Peritoneum (tissue), 1 donor: ENCODE measurements around the genes LHFPL7 and TPST2.

DNA sequence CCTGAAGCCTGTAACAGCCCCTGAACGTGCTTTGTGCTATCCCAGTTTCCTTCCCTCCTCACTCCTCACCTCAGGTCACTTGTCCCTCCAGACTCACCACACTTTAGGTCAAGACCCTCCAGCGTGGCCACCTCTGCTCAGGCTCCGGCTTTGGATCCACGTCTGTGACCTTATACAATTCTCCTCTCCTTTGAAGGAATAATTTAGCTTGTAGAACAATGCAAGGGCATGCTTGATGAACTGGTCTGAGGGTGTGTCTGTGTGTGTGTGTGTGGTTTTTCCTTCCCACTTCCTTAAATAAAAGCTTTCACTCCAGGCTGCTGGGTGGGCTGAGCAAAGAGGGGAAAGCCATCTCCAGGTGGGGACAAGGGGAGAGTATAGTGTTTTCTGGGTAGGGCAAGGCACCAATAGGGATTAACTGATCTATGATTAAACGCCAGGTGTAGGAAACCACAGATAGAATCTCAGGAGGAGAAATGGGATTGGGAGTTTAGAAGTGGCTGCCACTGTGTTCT is at the start of gene LHFPL7:
TSS of gene LHFPL7 (minus strand) at position 220 of the 515 bp plus-strand sequence.
- PRO-cap = no peak

- PRO-cap = no peak
Observed at GRCh38 chr22:24996444-24997391, 44.2 kb downstream of the KIAA1671 start.

GRCh38 chr22:25109467-25110637 is 89.8 kb upstream of the CRYBB3 start:
- PRO-cap = no peak

GRCh38 chr22:25111661-25112076 is 88.0 kb upstream of the CRYBB3 start:
- PRO-cap = no peak

DNA sequence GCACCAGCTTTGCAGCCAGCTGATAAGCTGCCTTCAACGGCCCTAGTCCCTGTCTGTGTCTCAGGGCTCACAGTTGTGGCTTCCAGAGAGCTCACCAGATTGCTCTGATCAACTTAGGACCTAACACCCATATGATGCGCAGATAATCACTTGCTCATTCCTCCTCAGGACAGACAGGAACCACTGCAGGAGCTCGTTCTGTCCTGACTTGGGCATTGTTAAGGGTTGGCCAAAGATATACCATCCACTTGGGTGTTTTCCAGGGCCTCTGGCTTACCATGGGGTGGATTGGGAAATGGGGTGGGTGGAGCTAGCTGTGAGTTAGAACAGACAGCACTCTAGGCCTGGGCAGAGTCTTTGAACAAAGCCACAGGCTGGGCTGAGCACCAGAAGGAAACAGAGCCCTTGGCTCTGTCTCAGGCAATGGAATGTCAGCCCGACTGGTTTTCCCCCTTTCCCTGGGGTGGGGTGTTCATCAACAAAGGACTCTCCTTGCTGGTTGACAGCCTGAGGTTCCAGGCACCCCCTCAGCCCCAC is 45.4 kb upstream of the CRYBB3 start:
- PRO-cap = no peak

- PRO-cap = no peak
Observed at GRCh38 chr22:25179021-25179682, 20.5 kb upstream of the CRYBB3 start.

DNA sequence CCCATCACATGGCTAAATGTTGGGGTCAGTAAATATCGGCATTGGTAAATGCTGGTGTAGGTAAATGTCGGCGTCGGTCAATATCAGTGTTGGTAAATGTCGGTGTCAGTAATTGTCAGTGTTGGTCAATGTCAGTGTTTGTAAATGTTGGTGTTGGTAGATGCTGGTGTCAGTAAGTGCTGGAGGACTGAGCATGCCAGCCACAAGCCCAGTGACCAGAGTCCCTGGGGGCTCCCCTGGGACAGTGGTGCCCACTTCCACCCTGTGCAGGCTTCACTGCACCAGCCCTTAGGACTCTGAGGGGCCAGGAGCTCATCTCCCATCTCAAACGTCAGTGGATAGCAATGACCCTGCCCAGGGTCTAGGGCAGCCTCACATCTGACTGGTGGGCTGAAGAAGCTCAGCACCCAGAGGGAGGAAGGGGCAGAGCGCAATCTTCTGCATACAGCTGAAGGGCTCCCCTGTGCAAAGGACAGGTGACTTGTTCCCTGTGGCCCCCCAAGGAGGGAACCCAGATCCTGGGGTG is 138.1 kb downstream of the CRYBB2 start:
- PRO-cap = no peak

DNA sequence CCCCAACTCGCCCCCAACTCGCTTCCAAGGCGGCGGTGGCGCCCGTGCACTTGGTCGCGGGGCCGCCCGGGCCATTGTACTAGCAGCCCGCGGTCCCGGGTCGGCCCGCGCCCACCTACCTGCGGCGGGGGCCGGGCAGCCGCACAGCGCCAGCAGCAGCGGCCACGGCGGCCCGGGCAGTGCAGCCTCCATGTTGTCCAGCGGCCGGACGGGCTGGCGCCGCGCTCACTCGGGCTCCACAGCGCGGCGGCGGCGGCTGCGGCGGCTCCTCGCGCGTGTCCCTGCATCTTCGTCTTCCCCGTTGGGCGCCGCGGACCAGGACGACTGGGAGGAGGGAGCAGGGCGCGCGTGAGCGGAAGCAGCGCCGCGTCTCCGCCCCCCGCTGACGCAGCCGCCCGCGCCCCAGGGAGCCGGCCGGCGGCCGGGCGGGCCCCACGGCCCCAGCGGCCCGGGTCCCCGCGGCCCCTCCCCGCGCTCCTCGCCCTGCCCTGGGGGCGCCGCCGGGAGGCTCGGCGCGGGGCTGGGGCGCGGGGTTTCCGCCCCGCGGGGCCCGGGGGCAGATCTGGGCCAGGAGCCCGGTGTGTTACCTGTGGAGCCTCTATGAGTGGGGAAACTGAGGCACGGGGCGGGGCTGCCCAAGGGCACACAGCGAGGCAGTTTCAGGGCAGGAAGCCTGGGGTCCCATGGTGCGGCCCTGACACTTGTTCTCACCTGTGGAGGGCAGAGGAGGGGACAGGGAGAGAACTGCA is 159.2 kb upstream of the GRK3 start:
- PRO-cap = bidirectional peak, plus-strand start at position 405 of the sequence, minus-strand start at position 291 of the sequence

DNA sequence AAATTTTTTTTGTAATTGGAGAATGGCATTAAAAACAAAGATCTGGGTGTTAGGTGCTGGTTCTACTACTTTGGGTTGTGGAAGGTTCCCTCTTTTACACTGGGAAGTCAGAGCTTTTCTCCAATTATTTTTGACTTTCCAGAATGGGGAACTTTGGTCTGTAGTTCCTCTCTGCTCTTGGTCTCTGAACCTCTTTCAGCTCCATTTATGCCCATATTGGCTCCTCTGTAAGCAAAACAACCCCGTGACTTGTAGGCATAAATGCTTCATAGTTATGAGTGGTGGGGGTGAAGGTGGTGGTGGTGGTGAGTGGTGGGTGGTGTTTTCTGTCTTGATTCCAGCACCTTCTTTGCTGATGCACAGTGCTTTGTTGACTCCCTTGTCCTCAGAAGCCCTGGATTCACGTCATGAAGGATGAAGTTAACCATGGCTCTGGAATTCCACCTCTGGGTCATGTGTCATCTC is 24.3 kb upstream of the GRK3 start:
- PRO-cap = no peak

GRCh38 chr22:25563133-25563596 is 1.3 kb upstream of the GRK3 start:
- PRO-cap = no peak

- PRO-cap = no peak
Observed at GRCh38 chr22:25945855-25946108, 203.8 kb downstream of the MYO18B start.

DNA sequence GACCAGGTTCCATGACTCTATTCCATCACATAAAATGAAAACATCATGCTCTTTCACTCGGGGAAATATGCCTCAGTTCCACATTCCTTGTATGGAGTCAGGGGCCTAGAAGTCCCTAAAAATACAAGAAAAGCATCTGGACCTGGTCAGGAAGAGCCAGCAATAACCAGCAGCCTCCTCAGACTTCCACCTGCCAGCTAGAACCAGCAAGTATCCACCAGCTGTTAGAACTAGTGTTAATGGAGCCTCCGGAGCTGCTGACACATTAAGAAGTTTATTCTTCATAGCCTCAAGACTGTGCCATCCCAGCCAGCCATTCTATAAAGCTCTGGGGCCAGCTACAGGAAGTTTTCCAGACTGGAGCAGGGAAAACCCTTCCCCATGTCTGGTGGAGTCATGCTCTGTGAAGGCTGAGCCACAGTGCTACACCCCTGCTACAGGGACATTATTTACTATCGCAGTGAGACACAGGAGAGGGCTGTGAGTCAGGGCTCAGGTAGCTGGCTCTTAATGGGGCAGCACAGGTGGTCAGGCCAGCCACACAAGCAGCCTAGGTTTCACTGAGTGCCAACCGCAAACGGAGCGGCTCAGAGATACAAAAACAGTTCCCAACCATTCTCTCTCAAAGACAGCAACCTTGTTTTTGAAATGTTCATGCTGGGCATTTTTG is 12.2 kb downstream of the HPS4 start:
- PRO-cap = no peak

GRCh38 chr22:26510017-26510459 is 2.2 kb downstream of the TFIP11 start:
- PRO-cap = no peak

GRCh38 chr22:26590013-26590666 is at the start of gene TPST2:
Gene TPST2 (minus strand): TSS chr22:26590132.
- PRO-cap = bidirectional peak, plus-strand start at chr22:26590220, minus-strand start at chr22:26590125

DNA sequence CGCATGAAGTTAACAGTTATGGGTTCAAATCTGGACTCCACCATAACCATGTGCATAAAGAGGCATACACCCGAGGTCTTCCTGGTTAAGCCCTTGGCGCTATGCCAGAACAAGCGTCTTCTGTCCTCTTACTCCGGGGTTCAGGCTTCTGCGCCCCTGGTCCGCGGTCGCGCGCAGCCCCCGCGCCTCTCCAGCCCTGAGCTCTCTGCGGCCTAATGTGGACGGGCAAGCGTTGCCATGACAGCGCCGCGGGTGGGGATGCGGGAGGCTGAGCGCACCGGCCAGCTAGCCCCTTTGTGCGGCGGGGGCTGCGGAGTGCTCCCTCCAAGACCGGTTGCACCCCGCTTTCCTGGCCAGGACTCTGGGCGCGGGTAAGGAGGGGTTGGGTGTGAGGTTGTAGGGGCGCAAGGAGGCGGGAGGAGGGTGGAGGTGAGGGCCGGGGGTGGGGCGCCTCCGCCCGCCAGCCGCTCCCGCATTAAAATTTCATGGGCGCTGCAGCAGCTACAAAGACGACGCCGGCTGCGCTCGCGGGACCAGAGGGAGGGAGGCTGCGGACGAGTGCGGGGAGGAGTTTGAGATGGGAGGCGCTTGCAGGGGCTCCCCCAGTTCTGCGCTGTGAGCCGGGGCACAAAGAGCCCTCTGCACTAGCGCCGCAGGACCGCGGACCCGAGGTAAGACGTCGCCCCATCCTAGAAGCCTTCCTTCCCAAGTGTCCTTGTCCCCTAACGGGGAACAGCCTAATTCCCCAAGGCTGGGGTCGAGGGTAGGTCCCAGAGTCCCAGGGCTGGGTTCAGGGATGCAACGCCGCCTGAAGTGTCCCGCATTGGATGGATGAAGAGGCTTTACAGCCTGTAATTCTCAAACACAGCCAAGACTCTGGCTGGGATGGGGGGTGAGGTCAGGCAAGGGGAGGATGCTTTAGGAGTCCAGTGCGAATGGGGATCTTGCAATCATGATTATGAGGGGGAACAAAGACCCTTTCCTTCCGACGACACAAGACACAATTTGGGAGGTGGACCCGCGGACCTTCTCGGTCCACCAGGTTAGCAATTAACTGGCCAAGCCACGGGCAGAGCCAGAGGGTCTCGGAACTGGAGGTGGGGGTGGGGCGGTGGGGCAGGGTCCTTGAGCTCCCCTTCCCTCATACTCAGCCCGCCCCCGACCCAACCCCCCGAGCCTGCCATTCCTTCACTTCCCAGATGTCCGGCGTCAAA is 35.6 kb downstream of the CRYBA4 start:
- PRO-cap = no peak

DNA sequence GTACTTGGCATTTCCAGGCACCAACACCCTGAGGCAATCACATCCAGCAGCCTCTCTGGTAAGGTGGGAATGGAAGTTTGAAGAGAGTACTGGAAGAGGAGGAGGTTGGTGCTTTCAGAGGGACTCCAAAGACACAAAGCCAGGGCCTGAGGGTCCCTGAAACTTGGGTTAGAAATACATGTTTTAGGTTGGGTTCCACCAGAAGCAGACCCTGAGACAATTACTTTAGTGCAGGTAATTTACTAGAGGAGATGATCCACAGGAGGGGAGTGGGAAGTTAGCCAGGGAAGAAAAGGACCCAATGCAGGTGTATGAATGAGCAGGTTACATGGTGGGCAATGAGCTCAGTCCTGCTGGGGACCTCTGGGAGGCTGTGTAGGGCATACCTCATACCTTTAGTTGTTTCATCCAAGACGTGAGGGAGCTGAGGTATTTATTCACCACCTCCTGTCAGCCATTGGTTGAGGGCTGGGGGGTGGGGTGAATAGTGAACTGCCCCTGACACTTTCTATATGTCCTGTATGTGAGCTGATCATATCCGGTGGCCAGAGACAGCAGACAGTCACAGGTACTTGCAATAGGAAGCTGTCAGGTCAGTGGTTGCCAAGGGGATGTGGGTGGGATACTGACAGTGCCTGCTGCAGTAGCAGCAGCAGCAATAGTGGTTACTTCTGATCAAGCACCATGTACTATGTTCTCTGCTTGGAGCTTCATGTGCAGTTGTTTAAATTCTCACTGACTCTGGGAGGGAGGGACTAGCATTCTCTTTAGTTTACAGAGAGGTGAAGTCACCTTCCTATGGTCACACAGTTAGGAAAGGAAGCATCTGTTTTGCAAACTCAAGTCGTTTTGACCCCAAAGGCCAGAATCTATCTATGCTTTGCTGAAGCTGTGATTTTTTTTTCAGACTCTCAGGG is 89.4 kb downstream of the CRYBA4 start:
- PRO-cap = no peak

DNA sequence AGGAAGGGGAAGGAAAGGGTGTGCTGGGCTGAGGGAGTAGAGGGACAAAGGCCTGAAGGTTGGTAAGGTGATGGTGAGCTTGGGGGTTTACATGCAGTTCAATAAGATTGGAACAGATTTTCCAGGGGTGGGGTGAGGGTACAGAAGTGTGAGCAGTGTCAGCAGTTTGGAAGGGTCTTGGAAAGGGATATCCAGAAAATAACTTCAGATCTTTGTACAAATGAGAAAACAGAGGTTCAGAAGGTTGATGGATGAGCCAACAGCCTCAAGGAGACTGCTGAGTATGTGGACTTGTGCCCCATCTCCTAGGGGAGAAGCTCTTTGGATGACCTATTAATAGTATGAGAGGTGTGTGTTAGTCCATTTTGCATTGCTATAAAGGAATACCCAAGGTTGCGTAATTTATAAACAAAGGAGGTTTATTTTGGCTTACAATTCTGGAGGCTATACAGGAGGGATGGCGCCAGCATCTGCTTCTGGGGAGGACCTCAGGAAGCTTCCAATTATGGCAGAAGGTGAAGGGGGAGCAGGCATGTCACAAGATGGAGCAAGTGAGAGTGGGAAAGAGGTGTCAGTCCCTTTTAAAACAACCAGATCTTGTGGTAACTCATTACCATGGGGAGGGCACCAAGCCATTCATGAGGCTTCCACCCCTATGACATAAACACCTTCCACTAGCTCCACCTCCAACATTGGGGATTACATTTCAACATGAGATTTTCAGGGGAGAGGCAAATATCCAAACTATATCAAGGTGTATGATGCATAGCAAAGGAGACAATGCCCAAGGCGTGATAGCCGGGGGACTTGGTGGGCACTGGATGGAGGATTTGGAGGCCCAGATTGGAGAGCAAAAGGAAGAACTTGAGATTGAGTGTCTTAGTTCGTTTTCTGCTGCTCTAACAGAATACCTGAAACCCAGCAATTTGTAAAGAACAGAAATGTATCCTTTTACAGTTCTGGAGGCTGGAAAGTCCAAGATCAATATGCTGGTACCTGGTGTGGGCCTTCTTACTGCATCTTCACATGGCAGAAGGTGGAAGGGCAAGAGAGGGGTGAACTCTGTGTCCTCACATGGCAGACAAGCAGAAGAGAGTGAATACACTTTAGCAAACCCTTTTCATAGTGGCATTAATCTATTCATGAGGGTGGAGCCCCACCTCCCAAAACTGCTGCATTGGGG is 105.5 kb downstream of the CRYBA4 start:
- PRO-cap = no peak

DNA sequence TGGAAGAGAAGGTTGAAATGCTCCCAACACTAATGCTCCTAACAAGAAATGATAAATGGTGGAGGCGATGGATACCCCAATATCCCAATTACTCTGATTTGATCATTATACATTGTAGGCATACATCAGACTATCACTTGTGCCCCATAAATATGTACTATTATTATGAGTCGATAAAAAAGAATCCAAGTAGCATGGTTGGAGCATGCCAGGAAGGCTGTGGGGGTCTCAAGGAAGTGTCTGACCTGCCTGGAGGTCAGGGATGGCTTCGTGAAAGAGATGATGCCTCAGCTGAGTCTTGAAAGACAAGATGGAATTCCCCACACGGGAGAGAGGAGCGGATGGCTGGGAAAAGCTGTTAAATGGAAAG is 143.0 kb downstream of the CRYBA4 start:
- PRO-cap = no peak

- PRO-cap = no peak
Observed at GRCh38 chr22:26860128-26860758, 238.5 kb downstream of the CRYBA4 start.

GRCh38 chr22:27218370-27219083 is 583.0 kb downstream of the MN1 start:
- PRO-cap = no peak